Hepatocyte (in vitro differentiated cells and primary cell): ENCODE results near the genes RAB35, PXN and RNF10.

- RAMPAGE, long total RNA: no peak
- RRBS: 99% methylated on average over 7 of the region's 33 CpGs
These were observed 17.6 kb downstream of the RAB35 start for GRCh38 chr12:120098831-120099474.

- RAMPAGE, long total RNA: no peak
- RRBS: 2% methylated on average over 21 of the region's 67 CpGs
These were observed at the start of gene RAB35 for GRCh38 chr12:120116556-120117041. Gene RAB35, minus strand, starts transcription at chr12:120116753.

DNA sequence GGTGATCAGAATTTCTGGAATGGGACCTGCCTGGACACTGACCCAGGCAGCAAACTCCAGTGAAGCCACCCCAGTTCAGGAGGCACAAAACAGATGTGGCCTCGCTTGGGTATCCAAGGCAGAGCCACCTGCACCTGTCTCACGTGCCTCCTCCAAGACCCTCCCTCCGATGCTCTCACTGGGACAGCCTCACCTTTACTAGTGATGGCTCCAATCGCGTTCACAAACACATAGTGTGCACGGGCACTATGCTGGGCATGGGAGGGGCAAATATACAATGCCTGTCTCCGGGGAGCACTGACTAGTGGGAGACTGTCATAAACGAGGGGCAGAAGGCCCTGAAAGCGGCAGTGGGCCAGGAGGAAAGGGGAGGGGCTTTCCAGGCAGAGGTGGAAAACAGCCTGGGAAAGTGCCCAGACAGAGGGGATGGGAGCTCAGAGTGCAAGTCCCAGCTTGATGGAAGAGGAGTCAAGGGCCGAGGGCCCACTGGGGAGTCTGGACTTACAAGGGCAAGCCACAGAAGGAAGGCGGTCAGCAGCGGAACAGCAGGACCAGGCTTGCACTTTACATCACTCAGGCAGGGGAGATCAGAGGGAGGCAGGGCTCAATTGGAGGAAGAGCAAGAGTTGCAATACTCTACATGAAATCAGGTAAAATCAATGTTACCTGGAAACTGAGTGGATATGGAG is 24.1 kb downstream of the PXN start:
- RAMPAGE, long total RNA: no peak
- RRBS: no CpG with 5 or more reads among the region's 12 CpGs

GRCh38 chr12:120249527-120250656 is 15.6 kb downstream of the PXN start:
- RAMPAGE, long total RNA: no peak
- RRBS: no CpG with 5 or more reads among the region's 10 CpGs

DNA sequence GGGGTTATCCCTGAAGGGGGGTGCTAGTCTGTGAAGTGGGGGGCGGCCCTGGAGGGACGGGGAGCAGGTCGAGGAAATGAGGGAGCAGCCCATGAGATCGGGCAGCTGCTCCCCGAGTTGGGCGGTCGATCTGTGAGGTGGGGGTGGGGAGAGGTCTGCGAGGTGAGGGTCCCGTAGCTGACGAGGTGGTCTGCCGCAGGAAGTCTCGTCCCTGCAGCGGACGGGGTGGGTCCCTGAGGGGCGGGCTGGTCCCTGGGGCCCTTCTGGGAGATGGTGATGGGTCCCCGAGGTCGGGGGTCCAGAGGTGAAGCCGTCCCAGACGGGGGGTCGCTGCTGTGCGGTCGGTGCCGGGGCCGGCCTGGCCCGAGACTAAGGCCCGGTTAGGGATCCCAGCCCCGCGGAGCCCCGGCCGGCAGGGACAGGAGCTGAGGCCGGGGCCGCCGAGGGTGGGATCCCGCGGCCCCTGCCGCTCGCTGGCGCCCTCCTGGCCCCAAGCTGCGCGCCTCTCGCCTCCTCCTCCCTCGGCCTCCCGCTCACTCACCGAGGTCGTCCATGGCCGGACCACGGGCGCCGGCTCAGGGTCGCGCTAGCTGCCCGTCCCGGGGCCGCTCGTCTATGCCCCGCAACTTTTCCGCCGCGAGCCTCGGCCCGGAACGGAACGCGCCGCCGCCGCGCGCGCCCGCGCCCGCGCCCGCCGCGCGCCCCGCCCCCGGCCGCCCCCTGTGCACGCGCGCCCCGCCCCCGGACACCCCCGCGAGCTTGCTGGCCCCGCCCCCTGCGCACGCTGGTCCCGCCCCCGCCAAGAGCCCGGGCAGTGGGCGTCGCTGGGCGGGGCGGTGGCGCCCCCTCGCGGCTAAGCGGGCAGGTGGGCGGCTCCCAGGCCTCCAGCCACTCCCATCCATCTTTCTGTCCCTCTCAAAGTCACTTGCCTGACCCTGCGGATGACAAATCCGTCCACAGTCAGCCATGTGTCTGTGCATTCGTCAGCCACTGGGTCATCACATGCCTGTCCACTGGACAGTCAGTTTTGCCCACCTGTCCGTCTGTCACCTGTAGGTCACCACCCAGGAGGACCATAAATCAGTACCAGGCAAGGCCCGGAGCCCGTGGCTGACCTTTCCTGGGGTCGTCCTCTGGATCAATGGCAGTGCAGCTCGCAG is at the start of gene PXN:
TSS of gene PXN (minus strand) at position 655 of the 1,160 bp plus-strand sequence.
- RAMPAGE, long total RNA: no peak
- RRBS: 1% methylated on average over 37 of the region's 111 CpGs

- RAMPAGE, long total RNA: no peak
- RRBS: no CpG with 5 or more reads among the region's 5 CpGs
These were observed 2.8 kb downstream of the PLA2G1B start for GRCh38 chr12:120324817-120325232.

DNA sequence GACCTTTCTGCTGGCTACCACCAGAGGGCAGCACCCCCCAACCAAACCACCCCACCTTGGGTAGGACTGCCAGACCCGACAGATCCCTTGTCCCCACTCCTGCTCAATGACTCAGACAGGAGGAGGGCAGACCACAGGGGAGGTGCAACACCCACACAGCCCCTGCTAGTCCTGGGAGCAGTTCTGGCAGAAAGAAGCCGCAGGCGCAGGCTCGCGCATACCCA is 12.4 kb downstream of the MSI1 start:
- RAMPAGE, long total RNA: no peak
- RRBS: no CpG with 5 or more reads among the region's 5 CpGs

DNA sequence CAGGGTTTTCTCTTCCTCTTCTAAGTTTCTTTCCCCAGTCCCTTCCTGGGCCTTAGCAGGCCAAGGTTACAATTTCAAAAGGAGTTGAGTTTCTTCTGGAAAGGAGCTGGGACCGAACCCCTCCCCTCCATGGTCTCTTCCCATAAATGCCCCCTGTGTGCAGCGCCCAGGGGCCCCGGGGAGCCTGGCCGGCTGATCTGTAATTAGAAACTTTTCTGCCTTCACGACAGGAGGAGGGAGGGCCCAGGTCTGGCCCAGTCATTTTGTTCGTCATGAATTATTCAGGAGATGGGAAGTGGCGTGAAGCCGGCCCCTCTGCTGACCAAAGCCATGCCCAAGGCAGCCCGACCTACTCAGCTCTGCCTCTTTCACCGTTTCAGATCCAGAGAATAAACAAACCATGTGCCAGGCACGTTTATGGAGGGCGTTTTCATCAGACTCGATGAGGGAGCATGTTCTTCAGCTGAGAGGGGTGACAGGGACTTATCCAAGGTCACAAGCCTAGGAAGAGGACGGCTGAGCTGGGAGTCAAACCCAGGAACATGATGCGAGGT is 33.3 kb upstream of the MSI1 start:
- RAMPAGE, long total RNA: no peak
- RRBS: no CpG with 5 or more reads among the region's 15 CpGs

DNA sequence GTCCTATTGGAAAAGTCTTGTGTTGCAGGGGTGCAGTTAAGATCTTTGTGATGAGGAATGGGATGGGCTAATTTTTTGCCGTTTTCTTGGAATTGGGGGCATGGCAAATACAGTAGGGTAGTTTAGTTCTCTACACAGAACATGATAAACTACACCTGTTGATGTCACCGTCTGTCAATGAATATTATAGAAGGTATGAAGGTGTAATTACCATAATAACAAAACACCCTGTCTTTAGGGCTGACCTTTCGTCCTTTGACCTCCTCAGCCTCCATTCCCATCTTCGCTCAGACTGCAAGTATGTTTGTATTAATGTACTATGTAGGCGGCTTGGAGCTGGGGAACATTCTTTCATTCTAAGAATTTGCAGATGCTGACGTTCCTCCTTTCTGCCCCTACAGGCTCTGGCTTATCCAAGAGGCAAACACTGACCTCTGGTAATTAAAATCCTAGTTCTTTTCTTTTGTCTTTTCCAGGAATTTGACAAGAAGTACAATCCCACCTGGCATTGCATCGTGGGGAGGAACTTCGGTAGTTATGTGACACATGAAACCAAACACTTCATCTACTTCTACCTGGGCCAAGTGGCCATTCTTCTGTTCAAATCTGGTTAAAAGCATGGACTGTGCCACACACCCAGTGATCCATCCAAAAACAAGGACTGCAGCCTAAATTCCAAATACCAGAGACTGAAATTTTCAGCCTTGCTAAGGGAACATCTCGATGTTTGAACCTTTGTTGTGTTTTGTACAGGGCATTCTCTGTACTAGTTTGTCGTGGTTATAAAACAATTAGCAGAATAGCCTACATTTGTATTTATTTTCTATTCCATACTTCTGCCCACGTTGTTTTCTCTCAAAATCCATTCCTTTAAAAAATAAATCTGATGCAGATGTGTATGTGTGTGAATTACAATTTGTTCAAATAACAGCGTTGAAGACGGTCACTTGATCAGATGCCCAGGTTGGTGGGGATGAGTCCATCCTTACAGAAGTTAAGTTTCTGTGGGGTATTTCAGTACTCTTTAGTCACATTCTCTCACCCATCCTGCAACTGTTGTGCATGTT is 2.0 kb downstream of the DYNLL1 start:
- RAMPAGE, long total RNA: no peak
- RRBS: no CpG with 5 or more reads among the region's 13 CpGs

GRCh38 chr12:120534136-120535144 is at the start of gene RNF10:
Gene RNF10, plus strand, starts transcription at chr12:120534356.
- RAMPAGE, long total RNA: no peak
- RRBS: 1% methylated on average over 18 of the region's 89 CpGs

GRCh38 chr12:120536418-120536966 is 2.3 kb downstream of the RNF10 start:
- RAMPAGE, long total RNA: no peak
- RRBS: no CpG with 5 or more reads among the region's 4 CpGs

DNA sequence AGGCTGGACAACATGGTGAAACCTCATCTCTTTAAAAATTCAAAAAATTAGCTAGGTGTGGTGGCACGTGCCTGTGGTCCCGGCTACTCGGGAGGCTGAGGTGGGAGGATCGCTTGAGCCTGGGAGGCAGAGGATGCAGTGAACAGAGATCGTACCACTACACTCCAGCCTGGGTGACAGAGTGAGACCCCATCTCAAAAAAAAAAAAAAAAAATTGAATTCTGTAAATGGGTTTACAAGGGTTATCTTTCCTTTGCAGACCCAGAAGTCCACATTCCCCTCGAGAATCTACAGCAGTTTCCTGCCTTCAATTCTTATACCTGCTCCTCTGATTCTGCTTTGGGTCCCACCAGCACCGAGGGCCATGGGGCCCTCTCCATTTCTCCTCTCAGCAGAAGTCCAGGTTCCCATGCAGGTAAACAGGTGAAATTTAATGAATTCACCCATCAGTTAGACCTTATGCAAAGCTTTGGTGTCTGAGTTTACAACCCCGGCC is 14.6 kb downstream of the POP5 start:
- RAMPAGE, long total RNA: no peak
- RRBS: no CpG with 5 or more reads among the region's 8 CpGs

GRCh38 chr12:120648853-120649745 is 8.7 kb downstream of the CABP1 start:
- RAMPAGE, long total RNA: no peak
- RRBS: no CpG with 5 or more reads among the region's 24 CpGs

DNA sequence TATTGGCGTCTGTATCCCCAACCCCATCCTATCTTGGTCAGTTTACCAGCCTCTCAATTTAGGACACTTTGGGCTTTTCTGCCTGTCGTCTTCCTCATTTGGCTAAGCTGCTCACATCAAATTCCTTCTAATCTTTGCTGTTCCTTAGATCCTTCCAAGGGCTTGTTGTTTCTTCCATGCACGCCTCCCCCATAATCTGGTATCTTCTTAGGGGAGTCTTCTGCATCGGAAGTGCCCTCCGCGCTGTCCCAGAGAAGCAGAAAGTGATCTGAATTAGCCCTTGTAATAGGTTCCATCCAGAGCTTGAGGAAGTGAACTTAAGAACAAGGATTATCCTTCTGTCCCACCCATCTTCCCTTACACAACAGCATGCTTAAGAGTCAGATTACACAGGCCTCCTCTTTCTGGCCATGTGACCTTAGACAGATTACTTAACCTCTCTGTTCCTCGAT is 11.2 kb downstream of the CABP1 start:
- RAMPAGE, long total RNA: no peak
- RRBS: no CpG with 5 or more reads among the region's 7 CpGs

GRCh38 chr12:120677623-120678612 is 9.0 kb upstream of the MLEC start:
- RAMPAGE, long total RNA: no peak
- RRBS: no CpG with 5 or more reads among the region's 13 CpGs

DNA sequence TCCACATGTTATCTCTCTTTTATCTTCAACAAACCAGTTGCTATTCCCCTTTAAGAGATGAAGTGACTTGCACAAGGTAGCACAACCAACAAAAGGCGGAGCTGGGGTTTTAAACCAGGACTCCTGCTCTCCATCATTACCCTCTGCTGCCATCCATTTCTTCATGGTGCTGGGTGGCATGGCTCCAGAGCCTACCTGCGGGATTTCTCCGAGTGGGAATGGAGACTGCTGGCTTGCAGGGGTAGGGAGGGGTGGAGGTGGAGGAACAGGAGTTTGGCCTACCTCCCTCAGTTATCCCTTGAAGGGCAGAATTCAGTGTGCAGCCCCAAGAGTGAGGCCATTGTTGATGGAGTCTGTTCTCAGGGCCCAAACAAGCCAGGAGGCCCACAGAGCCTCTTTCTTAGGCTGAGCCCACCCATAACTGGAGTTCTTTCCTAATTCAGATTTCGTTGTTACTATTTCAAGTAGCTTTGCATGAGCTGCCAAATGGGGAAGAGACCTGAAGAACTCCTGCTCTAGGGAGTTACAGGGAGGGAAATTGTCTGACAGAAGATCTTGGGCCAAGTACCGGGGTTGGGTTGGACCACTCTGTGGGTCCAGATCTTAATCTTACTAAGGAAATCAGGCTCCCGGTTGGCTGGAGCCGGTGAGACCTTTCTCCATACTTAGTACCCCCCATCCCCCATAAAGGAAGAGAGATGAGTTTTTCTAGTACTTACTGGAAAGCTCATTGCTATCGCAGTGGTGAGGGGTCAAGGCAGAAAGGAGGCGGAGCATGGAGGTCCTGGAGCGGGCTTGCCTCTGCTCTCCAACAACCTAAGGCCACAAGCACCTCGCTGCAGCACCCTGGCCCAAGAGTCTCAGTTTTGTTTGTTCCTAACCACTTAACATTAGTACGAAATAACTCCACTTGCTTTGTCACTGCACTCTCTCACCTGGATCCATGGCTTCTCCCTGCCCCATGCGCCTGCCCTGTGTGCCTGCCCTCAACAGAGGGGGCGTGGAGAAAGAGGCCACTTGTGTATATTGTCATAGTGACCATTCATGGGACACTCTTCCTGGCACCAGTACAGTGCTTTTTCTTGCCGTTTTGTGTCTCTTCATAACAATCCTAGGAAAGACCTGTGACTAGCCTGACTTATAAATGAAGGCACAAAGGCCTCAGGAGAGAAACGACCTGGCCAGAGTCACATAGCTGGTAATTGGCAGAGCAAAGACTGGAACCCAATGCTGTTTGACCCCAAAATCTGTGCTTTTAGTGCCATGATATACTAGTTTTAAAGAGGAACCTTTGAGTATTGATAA is 6.9 kb upstream of the UNC119B start:
- RAMPAGE, long total RNA: no peak
- RRBS: 100% methylated on average over 1 of the region's 16 CpGs

- RAMPAGE, long total RNA: no peak
- RRBS: 3% methylated on average over 12 of the region's 27 CpGs
These were observed 601 bp downstream of the UNC119B start for GRCh38 chr12:120710833-120711285.

GRCh38 chr12:120768514-120769321 is 43.1 kb downstream of the ACADS start:
- RAMPAGE, long total RNA: no peak
- RRBS: no CpG with 5 or more reads among the region's 13 CpGs

DNA sequence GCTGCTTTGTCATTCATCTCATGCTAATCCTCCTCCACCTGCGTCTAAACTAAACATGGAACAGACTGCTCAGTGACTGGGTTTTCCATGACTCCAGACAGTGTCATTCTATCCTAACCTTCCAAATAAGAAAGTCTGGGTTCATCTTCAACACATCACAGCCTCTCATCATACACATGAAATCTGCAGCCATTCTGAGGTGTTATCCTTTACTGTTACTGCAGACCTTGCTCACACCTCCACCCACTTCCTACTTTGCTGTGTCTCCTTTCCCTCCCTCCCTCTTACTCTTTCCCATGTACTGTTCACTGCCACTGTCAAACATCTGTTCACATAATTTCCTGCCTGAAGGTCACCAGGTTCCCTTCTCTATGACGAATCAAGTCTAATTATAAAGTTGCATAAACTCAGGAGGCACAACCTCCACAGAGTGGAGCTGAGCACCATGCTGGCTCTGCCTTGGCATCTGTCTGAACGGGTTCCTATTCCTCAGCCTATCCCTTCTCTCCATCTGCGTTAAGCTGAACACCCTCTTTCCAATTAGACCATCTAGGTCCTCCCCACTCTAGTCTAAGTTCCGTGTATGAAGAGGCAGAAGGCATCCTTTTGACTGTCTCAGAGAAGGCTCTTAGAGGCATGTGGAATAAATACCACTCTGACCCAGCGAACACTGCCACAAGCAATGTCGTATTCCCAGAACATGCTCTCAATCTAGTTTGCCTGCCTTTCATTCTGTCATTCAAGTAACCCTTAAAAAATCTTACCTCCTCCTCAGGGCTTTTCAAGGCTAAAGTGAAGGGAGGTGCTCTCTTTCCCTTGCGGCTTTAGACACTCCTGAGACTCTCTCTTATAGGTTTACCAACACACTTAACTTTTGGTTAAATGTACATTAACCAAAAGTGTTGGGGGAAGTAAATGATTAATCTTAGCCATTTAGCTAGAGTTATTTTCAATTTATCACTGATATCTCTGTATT is 48.7 kb downstream of the ACADS start:
- RAMPAGE, long total RNA: no peak
- RRBS: no CpG with 5 or more reads among the region's 8 CpGs

DNA sequence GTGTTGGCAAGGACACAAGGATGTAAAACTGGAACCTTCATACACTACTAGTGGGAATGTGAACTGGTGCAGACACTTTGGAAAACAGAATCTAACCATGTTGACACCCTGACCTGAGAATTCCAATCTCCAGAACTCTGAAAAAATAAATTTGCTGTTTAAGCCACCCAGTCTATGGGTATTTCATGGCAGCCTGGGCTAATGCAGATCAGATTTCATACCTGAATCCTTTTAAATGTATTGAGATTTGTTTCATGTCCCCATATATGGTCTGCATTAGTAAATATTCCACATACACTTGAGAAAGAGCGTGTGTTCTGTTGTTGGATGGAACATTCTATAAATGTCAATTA is 67.9 kb downstream of the ACADS start:
- RAMPAGE, long total RNA: no peak
- RRBS: no CpG with 5 or more reads among the region's 1 CpG